NCI-H460 (cell line): Measurements from ENCODE around the gene BRI3.

DNA sequence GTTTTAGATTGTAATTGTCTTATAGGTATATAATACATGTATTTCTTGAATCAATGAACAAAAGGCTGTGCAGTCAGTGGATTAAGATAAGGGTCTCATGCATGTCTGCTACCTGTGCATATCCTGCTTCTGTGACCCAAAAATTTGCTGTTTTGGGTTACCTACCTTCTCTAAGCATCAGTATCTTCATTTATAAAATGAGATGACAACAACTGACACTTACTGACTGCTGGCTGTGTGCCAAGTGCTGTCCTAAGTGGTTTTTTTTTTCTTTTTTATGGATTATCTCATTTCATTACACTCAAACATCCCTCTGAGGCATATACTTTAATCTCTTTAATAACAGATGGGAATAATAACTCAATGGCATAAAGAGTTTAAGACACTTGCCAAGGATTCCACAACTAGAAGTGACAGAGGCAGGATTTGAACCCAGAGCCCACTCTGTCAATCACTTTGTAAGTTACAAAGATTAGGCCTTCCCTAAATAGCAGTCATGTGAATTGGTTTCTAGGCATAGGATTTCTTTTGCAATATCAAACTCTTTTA is 2.1 kb downstream of the PDK4 start:
RAMPAGE:
- cytosol, long total RNA = no peak
- long total RNA = no peak
- nucleus, long total RNA = no peak

DNA sequence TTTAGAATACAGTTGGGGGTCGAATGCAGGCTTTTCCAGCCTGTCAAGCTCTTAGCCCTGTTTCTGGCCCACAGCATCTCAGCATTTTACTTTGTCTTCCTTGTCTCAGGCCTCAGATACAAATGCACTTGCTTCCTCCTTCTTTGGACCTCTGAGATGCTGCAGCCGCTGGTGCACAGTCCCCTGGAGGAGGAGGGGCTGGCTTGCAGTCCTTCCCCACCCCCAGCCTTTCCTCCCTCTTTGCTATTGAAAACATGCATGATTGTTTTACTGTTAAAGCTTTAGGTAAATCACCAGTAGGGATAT is 1.8 kb downstream of the DYNC1I1 start:
RAMPAGE:
- cytosol, long total RNA = no peak
- long total RNA = no peak
- nucleus, long total RNA = no peak

GRCh38 chr7:95784007-95784237 is 11.6 kb downstream of the DYNC1I1 start:
RAMPAGE:
- cytosol, long total RNA = no peak
- long total RNA = no peak
- nucleus, long total RNA = no peak

GRCh38 chr7:96136399-96137323 is 185.2 kb downstream of the SLC25A13 start:
RAMPAGE:
- cytosol, long total RNA = no peak
- long total RNA = no peak
- nucleus, long total RNA = no peak

DNA sequence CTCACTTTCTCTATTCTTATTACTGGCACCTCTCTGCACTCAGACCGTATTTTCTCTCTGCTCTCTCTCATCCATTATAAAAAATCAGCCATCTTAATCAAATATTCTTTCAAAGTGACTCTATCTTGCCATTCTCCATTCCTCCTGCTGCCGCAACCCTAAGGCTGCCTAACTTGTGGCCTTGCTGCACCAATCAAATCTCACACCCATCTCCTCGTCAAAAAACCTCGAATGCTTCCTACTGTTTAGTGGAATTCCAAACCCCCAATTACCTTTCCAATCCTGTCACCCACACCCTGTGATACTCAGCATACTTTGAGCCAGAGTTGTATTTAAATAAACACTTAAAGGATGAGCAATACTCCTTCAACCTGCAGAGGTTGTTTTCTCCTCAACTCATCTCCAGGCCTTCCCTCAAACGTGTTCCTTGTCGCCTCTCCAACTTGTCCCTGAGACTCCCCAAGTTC is 36.8 kb downstream of the SLC25A13 start:
RAMPAGE:
- cytosol, long total RNA = no peak
- long total RNA = no peak
- nucleus, long total RNA = no peak

RAMPAGE:
- cytosol, long total RNA = no peak
- long total RNA = no peak
- nucleus, long total RNA = no peak
Measured at GRCh38 chr7:97116319-97116928, 1.1 kb upstream of the SDHAF3 start.

RAMPAGE:
- cytosol, long total RNA = no peak
- long total RNA = no peak
- nucleus, long total RNA = no peak
Measured at GRCh38 chr7:97291325-97291878, 173.9 kb downstream of the SDHAF3 start.

DNA sequence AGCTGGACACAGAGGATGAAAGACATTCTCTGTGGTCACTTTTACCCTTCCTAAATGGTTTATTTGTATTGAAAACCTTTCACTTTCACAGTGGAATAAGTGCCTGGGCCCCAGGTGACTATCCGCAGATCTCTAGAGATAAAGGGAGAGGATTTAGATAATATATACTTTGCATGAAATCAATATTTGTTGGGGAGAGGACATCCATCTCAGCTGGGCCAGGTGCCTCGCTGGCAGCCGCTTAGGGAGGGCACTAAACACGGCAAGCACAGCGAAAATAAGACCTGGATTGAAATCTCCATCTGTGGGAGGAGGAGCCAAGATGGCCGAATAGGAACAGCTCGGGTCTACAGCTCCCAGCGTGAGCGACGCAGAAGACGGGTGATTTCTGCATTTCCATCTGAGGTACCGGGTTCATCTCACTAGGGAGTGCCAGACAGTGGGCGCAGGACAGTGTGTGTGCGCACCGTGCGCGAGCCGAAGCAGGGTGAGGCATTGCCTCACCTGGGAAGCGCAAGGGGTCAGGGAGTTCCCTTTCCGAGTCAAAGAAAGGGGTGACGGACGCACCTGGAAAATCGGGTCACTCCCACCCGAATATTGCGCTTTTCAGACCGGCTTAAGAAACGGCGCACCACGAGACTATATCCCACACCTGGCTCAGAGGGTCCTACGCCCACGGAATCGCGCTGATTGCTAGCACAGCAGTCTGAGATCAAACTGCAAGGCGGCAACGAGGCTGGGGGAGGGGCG is 118.4 kb upstream of the TAC1 start:
RAMPAGE:
- cytosol, long total RNA = no peak
- long total RNA = no peak
- nucleus, long total RNA = no peak

DNA sequence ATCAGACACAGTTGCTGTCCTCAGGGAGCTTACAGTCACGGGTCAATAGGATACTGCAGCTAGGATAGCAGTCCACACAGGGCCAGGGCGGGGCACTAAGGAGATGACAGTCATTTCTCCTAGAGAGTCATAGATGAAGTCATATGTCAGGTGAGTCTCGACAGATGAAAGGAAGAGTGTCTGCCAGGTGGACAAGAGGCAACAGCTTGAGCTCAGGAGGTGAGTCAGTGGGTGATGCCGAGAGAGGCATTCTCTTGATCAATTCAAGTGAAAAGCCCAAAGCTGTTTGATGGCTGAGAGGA is 486 bp upstream of the LMTK2 start:
RAMPAGE:
- cytosol, long total RNA = no peak
- long total RNA = no peak
- nucleus, long total RNA = no peak

DNA sequence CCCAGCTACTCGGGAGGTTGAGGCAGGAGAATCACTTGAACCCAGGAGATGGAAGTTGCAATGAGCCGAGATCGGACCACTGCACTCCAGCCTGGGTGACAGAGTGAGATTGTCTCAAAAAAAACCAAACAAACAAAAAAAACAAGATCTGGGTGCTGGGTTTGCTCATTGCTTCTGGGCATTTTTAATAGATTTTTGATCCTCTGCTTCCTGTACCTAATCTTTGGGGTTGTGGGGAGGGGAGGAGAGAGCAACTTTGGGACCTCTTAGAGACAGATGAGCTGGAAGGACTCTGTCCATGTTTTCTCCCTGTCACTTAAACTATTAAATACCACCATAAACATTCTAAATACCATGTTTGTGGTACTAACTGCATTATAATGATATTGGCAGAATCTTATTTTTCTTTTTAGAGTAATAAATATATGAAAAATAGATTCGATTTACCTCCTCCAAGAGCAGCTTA is 11.2 kb downstream of the LMTK2 start:
RAMPAGE:
- cytosol, long total RNA = no peak
- long total RNA = no peak
- nucleus, long total RNA = no peak

RAMPAGE:
- cytosol, long total RNA = no peak
- long total RNA = no peak
- nucleus, long total RNA = no peak
Measured at GRCh38 chr7:98234772-98235147, 17.3 kb downstream of the TECPR1 start.

RAMPAGE:
- cytosol, long total RNA = no peak
- long total RNA = no peak
- nucleus, long total RNA = no peak
Measured at GRCh38 chr7:98281100-98282050, at the start of gene BRI3. Gene BRI3, plus strand, starts transcription at chr7:98281686.

RAMPAGE:
- cytosol, long total RNA = no peak
- long total RNA = no peak
- nucleus, long total RNA = no peak
Measured at GRCh38 chr7:98285622-98286644, 4.4 kb downstream of the BRI3 start.

GRCh38 chr7:98305188-98305910 is 23.9 kb downstream of the BRI3 start:
RAMPAGE:
- cytosol, long total RNA = no peak
- long total RNA = no peak
- nucleus, long total RNA = no peak

RAMPAGE:
- cytosol, long total RNA = no peak
- long total RNA = no peak
- nucleus, long total RNA = no peak
Measured at GRCh38 chr7:98335656-98336182, 54.2 kb downstream of the BRI3 start.

GRCh38 chr7:98354462-98355613 is 46.1 kb downstream of the BAIAP2L1 start:
RAMPAGE:
- cytosol, long total RNA = no peak
- long total RNA = no peak
- nucleus, long total RNA = no peak

GRCh38 chr7:98387764-98388185 is 13.1 kb downstream of the BAIAP2L1 start:
RAMPAGE:
- cytosol, long total RNA = no peak
- long total RNA = no peak
- nucleus, long total RNA = no peak

RAMPAGE:
- cytosol, long total RNA = no peak
- long total RNA = no peak
- nucleus, long total RNA = no peak
Measured at GRCh38 chr7:98398509-98399564, 2.1 kb downstream of the BAIAP2L1 start.

RAMPAGE:
- cytosol, long total RNA = no peak
- long total RNA = no peak
- nucleus, long total RNA = no peak
Measured at GRCh38 chr7:98771607-98771964, 98.2 kb downstream of the TMEM130 start.

DNA sequence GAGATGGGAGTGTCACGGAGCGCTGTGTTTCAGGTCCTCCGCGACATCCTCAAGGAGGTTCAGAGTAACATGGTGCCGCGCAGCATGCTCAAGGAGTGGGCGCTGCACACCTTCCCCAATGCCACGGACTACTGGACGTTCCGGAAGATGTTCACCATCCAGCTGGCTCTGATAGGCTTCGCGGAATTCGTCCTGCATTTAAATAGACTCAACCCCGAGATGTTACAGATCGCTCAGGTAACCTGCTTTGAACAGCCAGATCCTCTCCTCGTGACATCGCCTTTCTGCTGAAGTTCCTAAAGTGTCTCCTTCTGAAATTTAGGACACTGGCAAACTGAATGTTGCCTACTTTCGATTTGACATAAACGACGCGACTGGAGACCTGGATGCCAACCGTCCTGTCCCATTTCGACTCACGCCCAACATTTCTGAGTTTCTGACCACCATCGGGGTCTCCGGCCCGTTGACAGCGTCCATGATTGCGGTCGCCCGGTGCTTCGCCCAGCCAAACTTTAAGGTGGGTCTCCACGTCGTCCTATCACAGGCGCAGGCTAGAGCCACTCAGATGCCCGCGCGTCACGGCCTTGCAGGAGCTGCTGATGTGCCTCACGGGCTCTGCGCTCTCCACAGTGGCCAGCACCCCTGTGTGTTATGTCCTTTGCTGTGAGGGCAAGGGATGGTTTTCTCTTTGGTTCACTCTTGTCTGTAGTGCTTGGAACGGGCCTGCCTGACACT is 132.7 kb downstream of the SMURF1 start:
RAMPAGE:
- cytosol, long total RNA = no peak
- long total RNA = no peak
- nucleus, long total RNA = no peak